Melanocyte of skin (primary cell): ENCODE results near the genes WNT11, THAP12 and INTS4.

GRCh38 chr11:76153212-76153936 lies 52.9 kb downstream of the WNT11 start:
- CAGE, long polyA plus RNA, 2 experiments: no peak in any of the 2 experiments

DNA sequence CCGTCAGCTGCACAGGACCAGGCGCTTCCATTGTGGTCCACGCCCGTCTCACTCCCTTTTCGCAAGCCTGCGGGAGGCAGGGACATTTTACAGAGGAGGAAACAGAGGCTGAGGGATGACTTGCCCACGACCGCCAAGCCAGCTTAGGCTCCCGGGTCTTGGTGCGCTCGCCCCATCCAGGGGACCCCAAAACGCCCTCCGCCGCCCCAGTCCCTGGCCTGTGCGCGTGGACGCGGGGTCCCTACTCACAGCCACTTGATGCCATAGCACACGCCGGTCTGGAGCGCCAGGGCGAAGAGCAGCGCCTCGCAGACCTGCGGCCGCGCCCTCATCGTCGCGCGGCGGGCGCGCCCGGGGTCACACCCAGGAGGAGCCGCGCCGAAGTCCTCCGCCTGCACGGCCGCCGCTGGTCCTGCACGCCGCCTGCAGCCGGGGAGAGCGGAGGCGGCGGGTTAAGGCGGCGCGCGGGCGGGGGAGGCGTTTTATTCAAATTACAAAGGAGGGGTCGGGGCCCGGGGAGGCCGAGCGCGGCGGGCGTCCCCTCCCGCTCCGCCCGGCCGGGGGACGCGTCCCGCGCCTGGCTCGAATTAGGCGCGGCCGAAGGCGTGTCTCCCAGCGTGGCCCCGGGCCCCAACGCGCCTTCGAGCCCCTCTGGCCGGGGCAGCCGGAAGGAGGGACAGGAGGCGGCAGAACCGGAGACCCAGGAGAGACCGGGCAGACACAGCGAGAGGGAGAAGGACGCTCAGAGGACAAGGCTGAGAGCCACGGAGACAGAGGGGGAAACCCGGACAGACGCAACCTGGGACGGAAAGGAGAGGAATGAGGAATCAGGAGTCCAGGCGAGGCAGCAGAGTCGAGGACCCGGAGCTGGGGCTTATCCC lies at the start of gene WNT11:
TSS of gene WNT11 (minus strand) at position 427 of the 881 bp plus-strand sequence.
- CAGE, long polyA plus RNA, 2 experiments: no peak in any of the 2 experiments

GRCh38 chr11:76207356-76208137 lies 1.2 kb upstream of the WNT11 start:
- CAGE, long polyA plus RNA, 2 experiments: no peak in any of the 2 experiments

GRCh38 chr11:76235670-76236924 lies 29.8 kb upstream of the WNT11 start:
- CAGE, long polyA plus RNA, 2 experiments: no peak in any of the 2 experiments

DNA sequence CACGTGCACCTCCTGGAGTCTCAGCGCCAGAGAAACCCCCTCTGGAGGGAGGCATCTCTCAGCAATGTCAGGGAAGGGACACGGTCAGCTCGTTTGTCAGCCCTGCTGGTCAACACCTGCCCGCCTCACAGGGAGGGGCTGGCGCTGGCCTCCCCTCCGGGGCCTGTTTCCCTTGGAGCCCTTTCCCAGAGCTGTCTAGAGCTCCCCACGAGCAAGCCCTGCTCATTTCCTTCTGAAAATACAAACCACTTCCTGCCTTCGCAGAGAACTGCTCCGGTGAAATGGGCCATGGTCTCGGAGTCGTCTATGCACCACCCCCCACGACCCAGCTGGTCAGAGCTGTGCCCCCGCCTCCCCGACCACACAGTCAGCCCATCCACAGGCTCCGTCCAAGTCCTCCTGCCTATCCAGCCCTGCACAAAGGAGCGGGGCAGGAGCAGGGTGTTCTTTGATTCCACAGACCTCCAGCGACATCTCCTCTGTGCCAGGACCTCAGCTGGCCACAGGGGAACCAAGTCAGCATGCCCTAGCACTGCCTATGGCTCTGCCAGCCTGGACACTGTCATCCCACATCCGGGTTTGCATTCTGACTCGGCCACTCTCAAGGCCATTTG lies 81.9 kb upstream of the WNT11 start:
- CAGE, long polyA plus RNA, 2 experiments: no peak in any of the 2 experiments

DNA sequence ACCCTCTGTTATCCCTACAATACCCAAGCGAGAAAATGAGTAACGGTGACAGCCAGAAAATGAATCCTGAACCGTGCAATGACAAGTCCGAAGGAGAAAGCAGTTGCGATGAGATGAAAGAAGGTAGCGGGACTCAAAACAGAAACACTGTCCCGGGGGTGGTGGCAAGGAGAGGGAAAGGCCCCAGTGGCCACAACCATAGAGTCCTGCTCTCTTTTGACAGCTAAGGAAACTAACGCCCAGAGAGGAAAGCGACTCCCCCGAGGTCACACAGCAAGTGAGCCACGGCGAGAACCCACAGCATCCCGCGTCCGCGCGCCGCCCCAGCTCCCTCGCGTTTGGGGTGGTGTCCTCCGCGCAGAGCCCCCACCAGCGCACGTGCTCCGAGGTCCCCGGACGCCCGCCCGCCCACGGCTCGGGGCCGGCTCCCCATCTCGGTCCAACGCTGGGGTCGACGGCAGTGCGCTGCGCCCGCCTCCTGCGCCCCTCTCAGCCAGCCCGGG lies 714 bp downstream of the THAP12 start:
- CAGE, long polyA plus RNA, 2 experiments: no peak in any of the 2 experiments

- CAGE, long polyA plus RNA, 2 experiments: no peak in any of the 2 experiments
These were observed at the start of gene THAP12 for GRCh38 chr11:76380670-76381761. Gene THAP12 (minus strand): TSS chr11:76381132.

GRCh38 chr11:76631781-76632359 lies 38.7 kb downstream of the LRRC32 start:
- CAGE, long polyA plus RNA, 2 experiments: no peak in any of the 2 experiments

- CAGE, long polyA plus RNA, 2 experiments: no peak in any of the 2 experiments
These were observed 28.3 kb downstream of the LRRC32 start for GRCh38 chr11:76642168-76642743.

- CAGE, long polyA plus RNA, 2 experiments: no peak in any of the 2 experiments
These were observed 2.6 kb downstream of the LRRC32 start for GRCh38 chr11:76667845-76668352.

GRCh38 chr11:76770030-76770496 lies 13.1 kb upstream of the TSKU start:
- CAGE, long polyA plus RNA, 2 experiments: no peak in any of the 2 experiments

DNA sequence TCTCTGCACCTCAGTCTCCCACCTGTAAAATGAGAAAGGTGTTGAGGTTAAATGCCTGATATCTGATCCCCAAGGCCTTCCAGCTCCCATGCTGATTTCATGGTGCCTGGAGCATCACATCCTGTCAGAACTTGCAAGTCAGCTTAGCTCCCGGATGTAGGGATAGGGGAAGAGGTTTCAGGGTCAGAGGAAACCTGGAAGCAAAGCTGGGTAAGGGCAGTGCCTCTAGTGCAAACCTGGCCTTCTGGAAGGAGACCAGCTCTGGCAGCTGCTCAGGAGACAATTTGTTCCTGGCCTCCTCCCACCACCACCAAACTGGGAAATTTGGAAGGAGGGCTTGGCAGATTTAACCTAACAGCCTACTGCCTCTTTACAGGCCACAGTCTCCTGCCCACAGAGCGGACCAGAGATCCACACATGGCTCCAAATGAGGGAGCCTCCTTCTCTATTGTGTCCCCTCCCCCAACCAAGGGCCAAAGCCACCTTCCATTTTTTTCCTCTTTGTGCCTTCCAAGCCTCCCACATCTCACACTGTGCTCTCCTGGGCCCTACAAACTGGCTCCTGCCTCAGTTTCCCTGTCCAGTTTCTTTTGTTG lies 9.2 kb upstream of the TSKU start:
- CAGE, long polyA plus RNA, 2 experiments: no peak in any of the 2 experiments

DNA sequence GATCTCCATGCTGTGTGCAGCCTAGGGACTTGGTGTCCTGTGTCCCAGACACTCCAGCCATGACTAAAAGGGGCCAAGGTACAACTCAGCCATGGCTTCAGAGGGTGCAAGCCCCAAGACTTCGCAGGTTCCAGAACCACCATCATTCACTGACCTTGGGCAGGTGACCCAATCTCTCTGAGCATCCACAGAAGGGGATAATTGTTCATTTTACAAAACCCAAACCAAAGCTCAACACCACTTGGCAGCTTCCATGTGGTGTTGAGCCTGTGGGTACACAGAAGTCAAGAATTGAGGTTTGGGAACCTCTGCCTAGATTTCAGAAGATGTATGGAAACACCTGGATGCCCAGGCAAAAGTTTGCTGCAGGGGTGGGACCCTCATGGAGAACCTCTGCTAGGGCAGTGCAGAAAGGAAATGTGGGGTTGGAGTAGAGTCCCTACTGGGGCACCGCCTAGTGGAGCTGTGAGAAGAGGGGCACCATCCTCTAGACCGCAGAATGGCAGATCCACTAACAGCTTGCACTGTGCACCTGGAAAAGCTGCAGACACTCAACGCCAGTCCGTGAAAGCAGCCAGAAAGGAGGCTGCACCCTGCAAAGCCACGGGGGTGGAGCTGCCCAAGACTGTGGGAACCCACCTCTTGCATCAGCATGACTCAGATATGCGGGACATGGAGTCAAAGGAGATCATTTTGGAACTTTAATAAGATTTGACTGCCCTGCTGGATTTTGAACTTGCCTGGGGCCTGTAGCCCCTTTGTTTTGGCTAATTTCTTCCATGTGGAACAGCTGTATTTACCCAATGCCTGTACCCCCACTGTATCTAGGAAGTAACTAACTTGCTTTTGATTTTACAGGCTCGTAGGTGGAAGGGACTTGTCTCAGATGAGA lies 8.6 kb downstream of the TSKU start:
- CAGE, long polyA plus RNA, 2 experiments: no peak in any of the 2 experiments

DNA sequence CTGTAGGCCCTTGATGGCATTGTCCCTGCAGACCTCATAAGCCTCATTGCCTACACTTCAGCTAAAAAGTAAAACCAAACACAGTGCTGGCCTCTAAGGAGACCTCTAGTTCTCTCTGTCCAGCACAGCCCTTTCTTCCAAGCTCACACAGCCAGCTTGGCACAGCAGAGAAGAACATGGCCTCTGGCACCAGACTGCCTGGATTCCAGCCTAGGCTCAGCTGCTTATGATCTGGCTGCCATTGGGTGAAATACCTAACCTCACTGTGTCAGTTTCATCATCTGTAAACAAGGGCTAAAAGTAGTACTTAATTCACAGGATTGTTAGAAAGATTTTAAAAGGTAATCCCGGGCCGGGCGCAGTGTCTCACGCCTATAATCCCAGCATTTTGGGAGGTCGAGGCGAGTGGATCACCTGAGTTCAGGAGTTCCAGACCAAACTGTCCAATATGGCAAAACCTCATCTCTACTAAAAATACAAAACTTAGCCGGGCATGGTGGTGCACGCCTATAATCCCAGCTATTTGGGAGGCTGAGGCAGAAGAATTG lies 9.9 kb upstream of the ACER3 start:
- CAGE, long polyA plus RNA, 2 experiments: no peak in any of the 2 experiments

GRCh38 chr11:77105304-77105805 lies 2.7 kb downstream of the OMP start:
- CAGE, long polyA plus RNA, 2 experiments: no peak in any of the 2 experiments

DNA sequence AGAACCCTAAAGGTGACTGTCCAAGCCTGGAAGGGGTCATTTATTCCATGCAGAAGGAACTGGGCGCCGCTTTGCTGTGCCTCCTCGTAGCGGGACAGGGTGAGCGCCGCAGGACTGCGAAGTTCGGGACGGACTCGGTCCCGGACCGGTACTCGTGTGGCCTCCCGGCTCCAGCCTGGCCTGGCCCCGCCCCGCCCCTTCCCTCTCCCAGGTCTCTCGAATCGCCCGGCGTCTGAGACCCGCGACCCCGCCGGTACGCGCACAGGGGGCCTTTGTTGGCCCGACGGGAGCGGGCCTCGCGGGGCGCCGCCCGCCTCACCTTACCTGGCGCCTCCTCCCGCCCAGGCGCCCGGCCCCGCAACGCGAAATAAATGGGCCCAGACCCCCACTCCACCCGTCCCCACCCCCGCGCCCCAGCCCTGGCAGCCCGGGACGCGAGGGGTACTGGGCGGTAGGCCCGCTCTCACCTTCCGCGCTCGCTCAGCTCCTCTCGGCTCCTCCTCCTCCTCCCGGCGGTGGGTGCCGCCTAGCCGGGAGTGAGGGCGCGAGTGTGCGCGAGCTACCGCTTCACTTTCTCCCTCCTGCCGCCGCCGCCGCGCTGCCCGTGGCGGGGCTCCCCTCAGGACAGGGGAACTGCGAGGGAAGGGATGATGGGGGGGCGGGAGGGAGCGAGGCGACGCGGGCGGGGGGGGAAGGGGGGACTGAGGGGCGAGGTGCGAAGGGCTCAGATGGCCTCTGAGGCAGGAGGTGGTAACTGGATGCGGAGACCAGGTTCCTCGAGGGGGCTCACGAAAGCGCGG lies 609 bp downstream of the PAK1 start:
- CAGE, long polyA plus RNA, 2 experiments: no peak in any of the 2 experiments

DNA sequence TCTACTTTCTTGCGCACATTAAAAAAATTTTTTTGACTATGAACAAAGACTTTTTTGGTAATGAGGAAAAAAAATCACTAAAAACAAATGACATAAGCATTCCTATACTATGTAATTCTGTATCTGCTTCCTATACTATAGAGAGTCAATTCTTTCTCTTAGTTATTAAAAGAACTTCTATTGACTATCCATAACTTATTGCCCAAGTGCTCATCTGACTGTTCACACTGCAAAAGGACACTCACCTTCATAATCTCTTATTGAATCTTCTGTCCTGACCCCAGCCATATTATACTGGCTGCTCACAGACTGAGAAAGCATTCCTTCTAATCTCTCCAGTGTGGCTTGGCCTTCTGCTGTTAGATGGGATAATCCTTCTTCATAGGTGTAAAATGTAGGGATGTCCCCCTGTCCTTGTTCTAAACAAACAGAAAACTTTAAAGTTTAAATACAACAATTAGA lies 15.3 kb downstream of the CLNS1A start:
- CAGE, long polyA plus RNA, 2 experiments: no peak in any of the 2 experiments

DNA sequence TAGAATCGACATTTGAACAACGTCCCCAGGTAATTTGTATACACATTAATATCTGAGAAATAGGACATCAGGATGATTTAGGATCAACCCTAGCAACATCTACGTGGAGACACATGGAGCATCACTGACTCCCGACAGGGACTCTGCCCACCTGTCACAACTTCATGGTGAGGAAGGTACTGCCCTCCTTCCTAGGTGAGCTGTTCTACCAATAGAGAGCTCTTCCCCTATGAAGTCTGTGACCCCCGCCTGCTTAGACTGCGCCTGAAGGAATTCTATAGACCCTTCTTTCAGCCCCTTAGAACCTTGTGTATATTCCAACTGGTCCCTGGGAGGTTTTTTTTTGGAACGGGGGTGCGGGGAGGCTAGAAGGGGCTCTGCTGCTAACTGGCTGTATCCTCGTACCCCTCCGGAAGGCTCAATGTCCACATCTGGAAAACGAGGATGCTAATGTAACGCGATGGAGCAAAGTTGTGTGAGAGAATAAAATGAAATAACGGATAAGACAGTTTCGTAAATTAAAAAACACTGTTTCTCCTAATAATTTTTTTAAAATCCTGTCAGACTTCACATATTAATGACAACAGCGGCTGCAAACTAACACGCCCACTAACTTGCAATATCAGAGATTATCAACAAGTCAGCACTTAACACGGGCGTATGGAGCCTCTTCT lies 492 bp downstream of the INTS4 start:
- CAGE, long polyA plus RNA, 2 experiments: no peak in any of the 2 experiments

DNA sequence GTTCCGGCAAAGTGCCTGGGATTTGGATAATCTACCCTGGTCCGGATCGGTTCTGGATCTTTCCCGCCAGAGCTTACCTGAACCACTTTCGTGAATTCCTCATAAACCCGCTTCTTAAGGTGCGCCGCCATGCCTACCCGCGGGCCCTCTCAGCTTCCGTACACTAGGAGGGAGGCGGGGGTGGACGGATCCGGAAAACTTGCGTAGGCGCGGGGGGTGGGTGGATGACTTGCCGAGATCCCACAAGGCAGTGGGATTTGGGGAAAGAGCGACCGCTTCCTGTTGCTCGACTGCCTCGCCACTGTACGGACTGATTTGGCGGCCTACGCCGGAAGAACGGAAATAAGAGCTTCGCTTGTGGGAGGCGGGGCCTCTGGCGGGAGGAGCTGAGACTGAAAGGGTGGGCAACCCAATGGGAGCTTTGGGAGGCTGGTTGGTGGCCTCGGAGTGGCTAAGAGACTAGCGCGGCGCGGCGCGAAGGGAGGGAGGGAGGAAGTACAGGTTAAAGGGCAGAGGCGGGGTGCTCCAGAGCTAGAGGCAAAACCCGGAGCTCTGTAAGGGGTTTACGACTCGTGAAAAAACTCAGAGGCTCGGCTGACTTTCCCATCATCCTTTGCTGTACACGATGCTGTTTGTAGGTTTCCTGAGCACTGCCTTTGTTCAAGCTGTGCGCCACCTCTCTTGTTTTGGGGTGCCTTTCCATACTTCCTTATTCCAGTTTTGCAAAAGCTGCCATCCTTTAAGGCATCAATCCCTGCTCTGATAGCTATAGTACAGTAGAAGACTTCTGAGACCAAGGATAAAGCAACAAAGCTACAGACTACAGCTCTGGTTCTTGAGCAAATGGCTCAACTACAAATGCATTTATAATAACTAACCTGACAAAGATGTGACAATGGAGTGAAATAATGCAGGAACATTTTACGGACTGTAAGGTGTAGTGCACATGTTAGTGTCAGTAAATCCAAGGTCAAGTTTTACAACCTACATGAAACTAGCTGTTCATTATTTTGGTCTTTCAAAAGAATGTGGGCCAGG lies at the start of gene INTS4:
TSS of gene INTS4 (minus strand) at position 156 of the 1,038 bp plus-strand sequence.
- CAGE, long polyA plus RNA, 2 experiments: start-site peak on the minus strand in 2 of 2 experiments, centred at positions 150 to 151 of the sequence, 314 to 1,636 reads per replicate

DNA sequence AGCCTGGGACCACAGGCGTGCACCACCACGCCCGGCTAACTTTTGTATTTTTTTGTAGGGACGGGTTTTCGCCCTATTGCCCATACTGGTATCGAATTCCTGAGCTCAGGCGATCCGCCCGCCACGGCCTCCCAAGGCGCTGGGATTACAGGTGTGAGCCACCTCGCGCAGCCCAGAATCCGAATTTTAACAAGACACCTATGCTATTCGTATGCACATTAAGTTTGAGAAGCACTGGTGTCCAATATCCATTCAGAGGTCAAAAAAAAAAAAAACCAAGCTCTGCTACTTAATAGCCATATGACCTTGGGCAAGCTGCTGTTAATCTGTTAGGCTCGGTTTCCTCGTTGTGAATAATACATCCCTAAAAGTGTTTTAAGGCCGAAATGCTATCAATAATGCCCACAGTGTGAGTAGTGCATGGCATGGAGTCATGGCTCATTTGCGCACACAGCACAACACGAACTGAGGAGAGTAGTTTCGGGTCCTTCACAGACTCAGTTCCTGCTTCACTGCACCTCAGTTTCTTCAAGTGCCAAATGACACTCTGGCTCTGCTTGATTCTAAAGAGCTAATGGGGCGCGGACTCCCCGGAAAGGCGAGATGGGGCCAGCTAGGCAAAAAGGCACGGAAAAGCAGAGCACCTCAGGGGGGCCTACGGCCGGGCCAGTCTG lies 672 bp downstream of the NDUFC2 start:
- CAGE, long polyA plus RNA, 2 experiments: no peak in any of the 2 experiments